ENCODE measurements around the genes GORAB, PRRX1, FMO1, MYOCOS and VAMP4.

GRCh38 chr1:170234424-170234986 lies 88.7 kb downstream of the NTMT2 start:
- RAMPAGE, long total RNA: no peak
- RRBS: no CpG with 5 or more reads among the region's 3 CpGs

GRCh38 chr1:170531905-170533155 lies at the start of gene GORAB:
Gene GORAB (plus strand): TSS chr1:170532166.
- RAMPAGE, long total RNA: start-site peak on the minus strand at chr1:170532020-170532076, 7 and 16 reads in 2 replicates
- RRBS: 3% methylated on average over 10 of the region's 37 CpGs

- RAMPAGE, long total RNA: no peak
- RRBS: 3% methylated on average over 17 of the region's 47 CpGs
Measured at GRCh38 chr1:170663722-170664636, at the start of gene PRRX1. Gene PRRX1 (plus strand): TSS chr1:170664131.

DNA sequence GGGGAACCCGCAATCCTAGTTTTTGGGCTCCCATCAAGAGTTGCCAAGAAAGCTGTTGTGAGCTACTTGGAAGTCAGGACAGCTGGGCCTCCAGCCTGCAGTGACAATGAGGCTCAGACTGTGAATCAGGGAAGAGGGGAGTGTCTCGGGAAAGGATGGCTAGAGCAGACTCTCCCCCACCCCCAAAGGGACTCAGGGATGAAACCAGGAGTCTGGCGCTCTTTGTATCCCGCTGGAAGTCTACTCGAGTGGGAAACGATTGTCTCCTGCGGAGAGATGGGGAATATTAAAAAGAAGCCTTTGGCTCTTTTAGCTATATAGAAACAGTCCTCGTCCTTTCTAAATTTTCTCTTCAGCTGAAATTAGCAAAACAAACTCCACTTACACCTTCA lies 3.5 kb downstream of the PRRX1 start:
- RAMPAGE, long total RNA: no peak
- RRBS: no CpG with 5 or more reads among the region's 8 CpGs

GRCh38 chr1:170671231-170671861 lies 7.4 kb downstream of the PRRX1 start:
- RAMPAGE, long total RNA: no peak
- RRBS: no CpG with 5 or more reads among the region's 23 CpGs

DNA sequence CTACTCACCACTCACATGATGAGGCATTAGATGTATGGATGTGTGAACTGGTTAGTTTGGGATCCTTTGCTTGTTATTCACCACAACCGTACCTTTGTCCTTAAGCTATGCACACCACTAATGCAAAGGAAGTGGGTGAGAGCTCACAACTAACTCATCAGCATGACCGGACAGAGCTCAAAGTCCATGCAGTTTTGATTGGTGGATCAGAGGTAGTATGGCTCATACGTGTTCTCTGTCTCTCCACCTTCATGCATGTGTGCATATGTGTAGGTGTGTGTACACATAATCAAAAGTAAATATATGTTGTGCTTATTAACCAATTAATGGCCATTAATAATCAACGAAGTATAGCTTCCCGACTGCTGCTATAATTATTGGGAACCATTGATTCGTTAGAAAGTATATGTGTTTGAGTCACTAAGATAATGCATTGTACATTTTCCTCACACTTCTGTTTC lies 43.4 kb upstream of the MROH9 start:
- RAMPAGE, long total RNA: no peak
- RRBS: no CpG with 5 or more reads among the region's 6 CpGs

- RAMPAGE, long total RNA: no peak
- RRBS: no CpG with 5 or more reads among the region's 12 CpGs
Measured at GRCh38 chr1:171142063-171143279, 42.6 kb upstream of the FMO2 start.

DNA sequence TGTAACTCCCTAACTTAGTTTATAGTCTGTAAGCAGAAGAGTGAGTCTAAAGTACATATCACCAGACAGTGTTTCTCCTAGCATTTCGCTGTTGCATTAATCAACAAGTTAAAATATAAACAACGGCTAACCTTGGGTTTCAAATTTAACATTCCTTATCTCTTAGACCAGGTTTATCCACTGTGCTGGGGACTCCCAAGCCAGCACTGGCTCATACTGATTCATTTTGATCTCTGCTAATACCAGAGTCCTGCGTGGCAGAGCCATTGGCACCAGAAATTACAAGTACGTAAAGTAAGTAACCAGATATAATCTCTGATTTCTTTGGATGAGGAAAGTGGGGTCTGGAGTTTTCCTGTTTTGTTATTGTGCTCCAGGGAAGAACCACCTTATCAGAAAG lies at the start of gene FMO1:
Gene FMO1, plus strand, starts transcription at position 165 of the 400 bp plus-strand sequence.
- RAMPAGE, long total RNA: no peak
- RRBS: no CpG with 5 or more reads among the region's 4 CpGs

DNA sequence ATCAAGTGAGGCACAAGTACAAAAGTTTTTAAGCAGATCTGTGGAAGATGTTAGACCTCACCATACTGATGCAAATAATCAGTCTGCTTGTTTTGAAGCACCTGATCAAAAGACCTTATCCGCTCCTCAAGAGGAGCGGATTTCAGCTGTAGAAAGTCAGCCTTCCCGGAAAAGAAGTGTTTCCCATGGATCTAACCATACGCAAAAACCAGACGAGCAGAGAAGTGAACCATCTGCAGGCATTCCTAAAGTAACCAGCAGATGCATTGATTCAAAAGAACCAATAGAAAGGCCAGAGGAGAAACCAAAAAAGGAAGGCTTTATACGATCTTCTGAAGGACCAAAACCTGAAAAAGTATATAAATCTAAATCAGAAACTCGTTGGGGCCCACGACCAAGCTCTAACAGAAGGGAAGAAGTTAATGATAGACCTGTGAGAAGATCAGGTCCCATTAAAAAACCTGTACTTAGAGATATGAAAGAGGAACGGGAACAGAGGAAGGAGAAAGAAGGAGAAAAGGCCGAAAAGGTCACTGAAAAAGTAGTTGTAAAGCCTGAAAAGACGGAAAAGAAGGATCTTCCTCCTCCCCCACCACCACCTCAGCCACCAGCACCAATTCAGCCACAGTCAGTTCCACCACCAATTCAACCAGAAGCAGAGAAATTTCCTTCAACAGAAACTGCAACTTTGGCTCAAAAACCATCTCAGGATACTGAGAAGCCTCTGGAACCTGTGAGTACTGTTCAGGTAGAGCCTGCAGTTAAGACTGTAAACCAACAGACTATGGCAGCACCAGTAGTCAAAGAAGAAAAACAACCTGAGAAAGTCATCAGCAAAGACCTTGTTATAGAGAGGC lies 55.0 kb downstream of the PRRC2C start:
- RAMPAGE, long total RNA: no peak
- RRBS: no CpG with 5 or more reads among the region's 11 CpGs

GRCh38 chr1:171622076-171622487 lies at the start of gene MYOCOS:
Gene MYOCOS (plus strand): TSS chr1:171622243.
- RAMPAGE, long total RNA: no peak
- RRBS: no CpG with 5 or more reads among the region's 8 CpGs

DNA sequence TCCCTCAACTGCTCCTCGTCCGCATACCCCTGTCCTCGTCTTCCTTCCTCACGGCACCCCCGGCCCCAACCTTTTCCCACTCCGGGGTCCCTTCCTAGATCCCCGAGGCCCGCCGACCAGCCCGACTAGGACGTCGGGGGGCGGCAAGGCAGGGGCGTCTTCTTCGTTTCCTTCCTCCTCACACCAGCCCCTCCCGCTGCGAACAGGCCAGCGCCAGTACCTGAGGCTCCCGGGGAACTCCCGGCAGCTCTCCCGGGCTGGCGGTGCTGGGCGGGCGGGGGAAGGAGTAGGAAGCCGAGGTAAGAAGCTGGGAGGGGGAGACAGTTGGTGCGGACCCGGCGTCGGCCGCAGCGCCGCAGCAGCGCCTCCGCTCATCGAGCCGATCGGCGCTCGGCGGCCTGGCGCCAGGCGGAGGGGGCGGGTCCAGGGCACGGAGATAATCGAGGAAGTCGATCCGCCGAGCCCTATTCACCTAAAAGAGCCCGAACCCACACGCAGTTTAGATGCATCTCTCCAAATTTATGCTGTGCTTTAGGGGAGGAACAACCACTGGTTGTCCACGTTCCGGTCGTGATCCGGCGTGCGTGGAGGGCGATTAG lies at the start of gene VAMP4:
Gene VAMP4, minus strand, starts transcription at position 376 of the 599 bp plus-strand sequence.
- RAMPAGE, long total RNA: start-site peak on the minus strand centred at position 269 of the sequence, 226 bp wide, 492 and 1,206 reads in 2 replicates
- RRBS: 3% methylated on average over 10 of the region's 57 CpGs

DNA sequence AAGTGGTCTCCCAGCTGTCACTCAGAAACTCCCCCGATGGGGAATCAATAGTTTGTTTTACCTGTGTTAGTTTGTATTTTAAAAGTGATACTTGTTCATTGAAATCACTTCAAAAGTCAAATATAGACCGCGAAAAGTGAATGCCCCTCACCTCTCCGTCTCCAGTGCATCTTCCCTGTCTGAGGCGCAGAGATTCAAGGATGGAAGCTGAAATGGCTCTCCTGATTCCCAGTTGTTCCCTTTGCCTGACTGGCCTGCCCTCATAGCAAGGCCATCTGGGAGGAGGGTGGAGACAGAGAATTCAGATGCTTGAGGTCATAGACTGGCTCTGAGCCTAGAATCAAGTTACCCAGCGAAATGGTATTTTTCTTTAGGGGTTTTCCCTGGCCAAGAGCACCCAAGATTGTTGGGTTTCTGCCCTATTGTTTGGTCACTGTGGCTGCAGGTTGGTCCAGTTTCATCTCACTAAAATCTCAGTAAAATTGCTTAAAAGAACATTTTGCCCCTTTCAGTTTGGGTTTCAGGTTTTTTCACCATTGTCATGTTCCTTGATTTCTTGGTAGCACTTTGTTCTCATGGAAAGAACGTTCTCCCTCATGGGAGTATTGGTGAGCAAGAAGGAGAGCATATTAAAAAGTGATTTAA lies 7.2 kb downstream of the METTL13 start:
- RAMPAGE, long total RNA: no peak
- RRBS: no CpG with 5 or more reads among the region's 7 CpGs

- RAMPAGE, long total RNA: no peak
- RRBS: no CpG with 5 or more reads among the region's 19 CpGs
Measured at GRCh38 chr1:172144062-172145293, 276.0 kb upstream of the C1orf105 start.

DNA sequence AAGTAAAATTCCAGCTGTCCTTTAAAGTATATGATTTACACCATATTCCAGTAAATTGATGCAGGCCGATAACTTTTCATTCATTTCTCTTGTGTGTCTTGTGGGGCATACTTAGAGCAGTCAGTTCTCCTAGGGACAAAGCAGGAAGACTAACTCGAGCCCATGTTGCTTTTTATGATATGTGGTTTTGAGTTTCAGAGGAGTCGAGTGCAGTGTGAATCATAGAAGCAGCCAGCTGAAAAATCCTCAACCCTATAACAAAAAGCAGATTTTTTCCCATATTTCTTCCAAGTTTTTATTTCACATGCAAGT lies 77.1 kb upstream of the C1orf105 start:
- RAMPAGE, long total RNA: no peak
- RRBS: no CpG with 5 or more reads among the region's 3 CpGs

GRCh38 chr1:172398208-172398527 lies 22.3 kb upstream of the C1orf105 start:
- RAMPAGE, long total RNA: no peak
- RRBS: no CpG with 5 or more reads among the region's 2 CpGs

GRCh38 chr1:172699249-172699748 lies 40.4 kb downstream of the FASLG start:
- RAMPAGE, long total RNA: no peak
- RRBS: 2% methylated on average over 2 of the region's 3 CpGs

- RAMPAGE, long total RNA: no peak
- RRBS: no CpG with 5 or more reads among the region's 1 CpG
Measured at GRCh38 chr1:173210396-173210641, 3.2 kb upstream of the TNFSF4 start.

DNA sequence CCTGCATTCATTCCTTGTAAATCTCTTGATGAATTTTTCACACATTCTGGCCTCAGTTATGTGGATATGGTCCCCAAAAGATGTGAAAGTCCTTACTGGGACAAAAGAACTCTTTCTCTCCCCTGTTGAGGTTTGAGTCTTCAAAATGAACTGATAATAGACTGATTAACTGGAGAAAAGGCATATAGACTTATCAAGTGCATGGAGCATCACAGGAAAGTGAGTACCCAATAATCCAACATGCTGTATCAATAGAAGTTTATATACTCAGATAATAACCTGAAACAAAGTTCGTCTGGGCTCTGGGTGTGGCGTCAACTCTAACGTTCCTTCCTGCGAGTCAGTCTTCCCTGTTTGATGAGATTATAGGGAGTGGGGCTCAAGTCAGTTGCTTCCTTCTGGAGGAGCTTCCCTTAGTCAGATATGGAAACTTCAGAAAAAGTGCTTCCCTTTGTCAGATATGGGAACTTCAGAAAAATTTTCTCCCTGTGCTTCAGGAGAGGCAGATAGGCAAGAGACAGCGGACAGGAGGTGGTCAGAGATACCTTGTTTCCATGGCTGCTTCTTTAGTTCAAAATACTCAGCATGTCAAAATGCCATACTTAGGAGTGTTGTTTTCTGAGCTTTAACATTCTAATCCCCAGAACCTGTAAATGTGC lies 51.2 kb upstream of the PRDX6 start:
- RAMPAGE, long total RNA: no peak
- RRBS: no CpG with 5 or more reads among the region's 5 CpGs

DNA sequence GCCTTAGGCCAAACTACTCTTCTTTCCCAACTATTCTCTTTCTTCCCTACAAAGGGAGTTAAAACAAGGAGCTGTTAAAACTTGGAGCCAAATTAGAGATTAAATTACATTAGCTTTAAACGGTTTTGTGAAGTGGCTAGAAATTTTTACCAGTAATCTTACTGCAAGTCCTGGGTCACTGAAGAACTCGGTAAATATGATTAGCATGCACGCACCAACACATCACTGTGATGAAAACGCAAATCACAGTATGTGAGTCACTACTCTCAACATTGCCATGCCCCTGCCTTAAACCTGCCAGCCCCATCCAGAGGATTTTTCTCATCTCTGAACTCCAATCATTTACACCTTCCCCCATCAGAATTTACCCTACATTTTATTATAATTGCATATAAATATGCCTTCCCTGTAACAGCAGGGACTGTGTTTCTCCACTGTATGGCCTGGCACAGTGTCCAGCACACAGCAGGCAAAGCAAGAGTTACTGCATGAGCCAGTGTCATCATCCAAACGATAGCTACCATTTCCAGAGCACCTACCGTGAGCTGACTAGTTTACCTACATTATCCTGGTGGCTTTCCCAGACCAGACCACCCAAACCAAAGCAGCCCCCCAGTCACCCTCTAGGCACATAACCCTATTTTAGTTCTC lies 1.3 kb upstream of the PRDX6 start:
- RAMPAGE, long total RNA: no peak
- RRBS: no CpG with 5 or more reads among the region's 6 CpGs

DNA sequence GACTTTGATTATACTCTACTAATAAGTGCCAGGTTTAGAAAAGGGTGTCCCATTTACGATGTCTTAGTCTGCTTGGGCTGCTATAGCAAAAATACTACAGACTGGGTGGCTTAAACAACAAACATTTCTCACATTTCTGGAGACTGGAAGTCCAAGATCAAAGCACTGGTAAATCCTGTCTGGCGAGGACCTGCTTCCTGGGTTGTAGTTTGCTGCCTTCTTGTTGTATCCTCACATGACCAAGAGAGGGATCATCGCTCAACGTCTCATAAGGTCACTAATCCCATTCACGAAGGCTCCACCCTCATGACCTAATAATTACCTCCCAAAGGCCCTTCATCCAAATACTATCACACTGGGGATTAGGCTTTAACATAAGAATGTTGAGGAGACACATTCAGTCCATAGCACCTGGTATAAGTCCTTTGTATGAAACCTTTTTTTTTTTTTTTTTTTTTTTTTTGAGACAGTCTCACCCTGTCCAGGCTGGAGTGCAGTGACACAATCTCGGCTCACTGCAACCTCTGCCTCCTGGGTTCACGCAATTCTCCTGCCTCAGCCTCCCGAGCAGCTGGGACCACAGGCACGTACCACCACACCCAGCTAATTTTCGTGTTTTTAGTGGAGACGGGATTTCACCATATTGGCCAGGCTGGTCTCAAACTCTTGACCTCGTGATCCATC lies 12.2 kb downstream of the PRDX6 start:
- RAMPAGE, long total RNA: no peak
- RRBS: no CpG with 5 or more reads among the region's 12 CpGs